ENCODE data around the genes USP22 and DHRS7B.

DNA sequence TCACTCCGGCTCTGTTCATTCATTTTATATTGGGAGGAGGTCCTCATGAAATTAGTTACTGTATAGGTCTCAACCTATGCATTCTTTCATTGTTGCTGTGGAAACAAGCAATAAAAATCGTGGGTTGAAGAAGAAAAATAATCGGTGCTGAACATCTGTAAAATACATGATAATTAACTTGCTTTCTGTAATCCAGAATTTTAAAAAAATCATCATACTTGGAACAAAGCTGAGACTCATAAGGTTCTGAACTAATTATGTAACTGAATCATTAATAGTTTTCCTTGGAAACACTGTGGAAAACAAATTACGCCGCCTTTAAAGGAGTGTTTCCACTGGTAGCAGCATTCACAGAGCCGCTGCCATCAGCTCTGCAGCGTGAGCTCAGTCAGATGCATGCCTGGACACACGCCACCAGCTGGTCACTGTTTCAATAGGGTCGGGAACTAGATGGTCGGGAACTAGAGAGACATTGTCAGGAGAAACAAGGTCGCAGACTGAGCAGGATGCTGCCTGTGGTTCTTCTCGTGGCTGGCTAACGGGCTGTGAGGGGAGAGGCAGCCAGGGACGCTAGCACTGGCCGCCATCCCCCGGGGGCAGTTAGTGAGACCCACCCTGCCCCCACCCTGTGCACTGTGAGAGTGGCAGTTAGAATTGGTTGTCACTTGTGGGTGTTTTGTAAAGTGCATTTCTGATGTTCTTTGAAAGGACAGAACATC lies 86.1 kb downstream of the SPECC1 start:
- PRO-cap = no peak

GRCh38 chr17:20301131-20301461 lies 166.2 kb downstream of the LGALS9B start:
- PRO-cap = no peak

DNA sequence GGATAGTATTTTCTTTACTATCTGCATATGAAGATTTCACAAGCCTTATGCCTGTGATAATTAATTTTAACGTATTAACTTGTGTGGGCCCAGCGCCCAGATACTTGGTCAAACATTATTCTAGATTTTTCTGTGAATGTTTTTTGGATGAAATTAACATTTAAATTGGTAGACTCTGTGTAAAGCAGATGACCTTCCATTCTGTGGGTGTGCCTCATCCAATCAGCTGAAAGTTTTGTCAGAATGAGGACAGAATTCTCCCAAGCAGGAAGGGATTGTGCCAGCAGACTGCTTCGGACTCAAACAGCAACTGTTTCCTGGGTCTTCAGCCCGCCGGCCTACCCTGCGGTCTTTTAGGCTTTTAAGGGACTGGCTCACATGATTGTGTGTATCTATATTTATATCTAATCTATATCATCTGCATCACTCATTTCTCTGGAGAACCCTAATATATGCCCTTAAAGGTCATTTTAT lies 115.3 kb downstream of the USP22 start:
- PRO-cap = no peak

DNA sequence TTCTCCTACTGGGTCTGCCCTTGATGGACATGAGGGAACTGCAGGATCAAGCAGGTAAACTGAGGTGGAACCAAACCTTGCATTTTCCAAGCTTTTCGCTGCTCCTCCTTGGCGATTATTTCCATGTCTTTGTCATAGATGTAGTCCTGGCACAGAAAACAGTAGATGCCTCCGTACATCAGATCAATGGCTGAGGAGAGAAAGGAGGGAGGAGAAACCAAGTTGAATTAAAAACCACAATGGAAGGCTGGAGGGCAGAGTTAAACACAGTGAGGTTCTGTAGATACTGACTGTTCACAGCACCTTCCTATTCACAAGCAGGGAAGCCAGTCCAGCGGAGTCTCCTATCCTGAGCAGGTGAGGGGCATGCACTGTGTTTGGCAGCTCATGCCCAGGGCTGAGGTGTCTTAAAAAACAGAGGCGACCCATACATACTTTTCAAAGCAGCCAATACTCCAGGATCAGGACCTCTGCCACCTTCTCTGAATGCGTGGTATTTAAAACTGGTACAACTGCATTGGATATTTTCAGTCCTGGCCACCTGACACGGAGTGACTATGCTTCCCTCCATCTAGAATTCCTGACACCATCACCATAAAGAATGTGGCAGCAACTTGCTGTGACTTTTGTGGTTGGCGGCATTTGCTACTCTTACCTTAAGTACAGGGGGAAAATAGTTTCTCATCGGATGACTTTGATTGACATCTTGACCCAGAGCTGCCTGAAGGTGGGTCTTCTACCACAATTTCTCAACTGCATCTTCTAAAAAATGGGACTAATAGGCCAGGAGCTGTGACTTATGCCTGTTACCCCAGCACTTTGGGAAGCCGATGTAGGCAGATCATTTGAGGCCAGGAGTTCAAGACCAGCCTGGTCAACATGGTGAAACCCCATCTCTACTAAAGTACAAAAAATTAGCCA lies 21.5 kb downstream of the USP22 start:
- PRO-cap = no peak

DNA sequence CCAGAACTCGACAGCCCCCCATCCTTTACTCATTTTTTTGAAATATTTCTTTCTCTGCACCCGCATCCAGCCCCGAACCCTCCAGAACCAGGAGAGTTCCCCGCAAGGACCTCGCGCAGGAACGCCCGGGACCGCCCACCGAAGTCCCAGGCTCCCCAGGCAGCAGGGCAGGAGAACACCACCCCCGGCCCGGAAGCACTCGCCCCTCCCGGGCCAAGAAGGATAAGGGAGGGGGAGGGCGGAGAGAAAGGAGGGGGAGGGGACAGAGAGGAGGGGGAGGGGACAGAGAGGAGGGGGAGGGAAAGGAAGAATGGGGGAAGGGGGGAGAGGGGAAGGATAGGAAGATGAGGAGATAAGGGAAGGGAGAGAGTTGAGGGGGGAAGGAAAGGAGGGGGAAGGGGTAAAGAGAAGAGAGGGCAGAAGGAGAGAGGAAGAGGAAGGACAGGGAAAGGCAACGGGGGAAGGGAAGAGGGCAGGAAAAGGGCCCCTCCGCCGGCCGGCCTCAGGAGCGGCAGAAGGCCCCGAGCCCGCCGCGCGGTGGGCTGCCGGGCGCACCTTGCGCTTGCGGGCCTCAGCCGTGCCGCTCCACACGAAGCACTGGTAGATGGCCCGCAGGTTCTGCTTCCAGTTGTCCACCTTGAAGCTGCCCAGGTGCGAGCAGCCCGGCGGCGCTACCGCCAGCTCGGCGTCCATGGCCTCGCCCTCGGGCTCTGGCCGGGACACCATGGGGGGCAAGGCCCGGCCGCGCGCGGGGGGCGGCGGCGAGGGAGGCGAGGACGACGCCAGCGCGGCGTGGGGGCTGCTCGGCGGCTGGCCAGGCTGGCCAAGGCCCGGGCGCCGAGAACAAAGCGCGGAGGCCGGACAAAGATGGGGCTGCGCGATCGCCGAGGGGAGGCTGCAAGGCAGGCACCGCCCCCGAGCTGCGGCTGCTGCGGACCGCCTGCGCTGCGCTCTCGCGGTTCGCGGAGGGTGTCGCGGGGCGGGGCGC lies at the start of gene USP22:
Gene USP22, minus strand, starts transcription at position 902 of the 988 bp plus-strand sequence.
- PRO-cap = bidirectional peak, plus-strand start at position 409 of the sequence, minus-strand start at position 140 of the sequence; bidirectional peak, plus-strand start outside the sequence, minus-strand start at position 869 of the sequence

DNA sequence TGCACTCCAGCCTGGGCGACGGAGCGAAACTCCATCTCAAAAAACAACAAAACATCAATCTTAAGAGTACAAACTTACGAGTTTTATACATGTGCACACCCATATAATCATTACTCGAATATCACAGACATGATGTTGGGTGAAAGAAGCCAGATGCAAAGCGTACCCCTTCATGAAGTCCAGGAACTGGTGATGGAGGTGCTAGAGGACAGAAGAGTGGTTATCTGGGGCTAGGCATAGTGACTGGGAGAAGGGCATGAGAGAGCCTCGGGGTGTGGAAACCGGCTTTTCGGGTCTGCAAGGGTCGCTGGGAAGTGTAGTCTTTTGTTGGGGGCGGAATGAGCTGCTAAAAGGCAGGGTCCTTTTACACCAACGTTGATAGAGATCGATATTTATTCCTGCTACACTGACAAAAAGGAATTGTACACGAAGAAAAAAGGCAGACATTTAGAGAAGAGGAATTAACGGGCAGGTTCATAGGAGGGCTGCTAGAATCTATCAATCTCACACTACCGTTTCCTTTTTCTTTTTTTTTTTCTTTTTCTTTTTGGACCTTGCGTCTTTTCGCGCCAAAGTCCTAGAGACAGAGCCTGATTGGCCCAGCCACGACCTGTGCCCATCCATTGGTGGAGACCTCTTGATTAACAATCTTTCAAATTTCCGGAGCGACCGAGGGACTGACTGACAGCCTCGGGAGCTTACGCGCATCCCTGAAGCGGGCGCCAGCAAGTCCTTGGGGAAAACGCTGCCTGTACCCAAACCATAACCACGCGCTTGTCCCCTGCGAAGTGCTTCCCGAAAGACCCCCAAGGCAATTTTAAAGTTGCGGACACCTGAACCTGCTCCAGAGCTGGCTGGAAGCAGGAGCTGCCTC lies 27.7 kb upstream of the DHRS7B start:
- PRO-cap = unidirectional peak, minus-strand start at position 241 of the sequence; unidirectional peak, plus-strand start at position 655 of the sequence

- PRO-cap = bidirectional peak, plus-strand start at chr17:21126994, minus-strand start at chr17:21126880; bidirectional peak, plus-strand start at chr17:21127261, minus-strand start at chr17:21127219; bidirectional peak, plus-strand start at chr17:21127465, minus-strand start at chr17:21127425; unidirectional peak, minus-strand start at chr17:21127506
These were observed at the start of gene DHRS7B for GRCh38 chr17:21126481-21127965. Gene DHRS7B, plus strand, starts transcription at chr17:21126964.

DNA sequence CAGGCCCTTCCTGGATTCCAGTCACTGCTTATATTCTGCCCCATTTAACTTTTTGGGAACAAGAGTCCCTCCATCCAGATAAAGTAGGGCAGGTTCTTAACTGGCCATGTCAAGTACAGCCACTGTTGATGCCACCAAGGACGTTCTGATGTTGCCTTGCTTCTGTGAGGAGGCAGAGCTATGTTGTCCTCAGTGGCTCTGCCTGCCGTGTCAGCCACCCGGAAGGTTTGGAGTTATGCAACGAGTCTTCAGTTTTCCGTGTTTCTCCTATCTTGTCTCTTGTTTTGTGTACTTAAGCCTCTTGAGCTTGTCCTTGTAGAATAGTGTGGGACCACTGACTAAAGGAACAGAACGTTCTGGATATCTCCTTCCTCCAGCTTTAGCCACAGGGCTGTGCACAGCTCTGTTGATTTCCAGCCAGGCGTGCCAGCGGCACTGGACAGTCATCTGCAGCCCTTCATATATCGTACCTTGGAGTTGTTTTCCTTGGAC lies 39.9 kb downstream of the TMEM11 start:
- PRO-cap = no peak

DNA sequence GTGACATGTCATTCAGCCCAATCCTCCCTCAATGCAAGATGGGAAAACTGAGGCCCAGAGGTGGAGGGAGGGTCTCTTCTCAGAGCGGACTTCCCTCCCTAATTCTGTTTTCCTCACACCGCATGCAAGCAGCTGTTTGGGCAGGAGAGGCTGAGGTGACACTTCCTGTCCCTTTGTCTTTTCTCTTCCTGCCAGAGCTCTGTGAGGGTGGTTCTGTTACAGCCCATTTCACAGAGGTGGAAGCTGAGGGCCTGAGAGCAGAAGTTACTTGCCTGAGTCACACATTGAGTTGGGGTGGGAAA lies 14.9 kb upstream of the NATD1 start:
- PRO-cap = no peak

DNA sequence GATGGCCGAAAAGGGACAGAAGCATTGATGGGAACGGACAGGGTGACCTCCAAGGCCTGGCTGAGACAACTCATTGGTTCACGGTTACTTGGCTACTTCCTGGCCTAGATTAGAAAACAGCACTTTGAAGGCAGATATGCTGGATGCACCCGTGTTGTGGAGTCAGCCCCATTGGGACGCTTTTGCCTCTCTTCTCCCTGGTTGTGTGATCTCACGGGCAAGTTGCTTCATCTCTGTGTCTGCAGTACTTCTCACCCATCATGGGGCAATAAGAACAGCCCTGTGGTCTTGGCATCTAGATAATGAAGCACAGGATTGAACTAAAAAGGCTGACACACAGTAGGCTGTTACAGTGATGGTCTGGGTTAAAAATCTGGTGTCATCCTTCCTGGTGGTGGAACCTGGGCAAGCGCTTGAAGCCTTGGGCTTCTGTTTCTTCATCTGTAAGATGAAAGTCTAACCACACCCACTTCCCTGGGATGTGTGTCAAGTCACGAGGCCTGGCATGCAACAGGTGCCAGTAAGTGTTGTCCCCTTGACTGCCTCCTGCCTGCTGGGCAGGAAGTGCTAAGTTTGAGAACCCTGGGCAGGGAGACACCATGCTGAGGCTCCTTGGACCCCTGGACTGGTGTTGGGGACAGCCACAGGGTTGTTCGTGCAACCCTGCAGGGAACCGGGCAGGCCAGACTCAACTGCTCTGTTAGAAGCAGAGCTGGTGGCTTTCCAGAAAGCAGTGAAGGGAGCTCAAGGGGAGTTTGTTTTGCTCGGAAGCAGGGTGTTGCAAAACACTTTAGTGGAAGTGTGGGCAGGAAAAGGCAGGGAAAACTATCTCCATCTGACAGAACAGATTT lies 6.0 kb upstream of the MAP2K3 start:
- PRO-cap = no peak

GRCh38 chr17:21282408-21282557 lies 2.2 kb upstream of the MAP2K3 start:
- PRO-cap = no peak

- PRO-cap = no peak
These were observed 12.1 kb downstream of the MAP2K3 start for GRCh38 chr17:21296593-21297102.

GRCh38 chr17:21370291-21371010 lies 5.7 kb upstream of the KCNJ12 start:
- PRO-cap = no peak

GRCh38 chr17:21377972-21378435 lies 1.8 kb downstream of the KCNJ12 start:
- PRO-cap = no peak

DNA sequence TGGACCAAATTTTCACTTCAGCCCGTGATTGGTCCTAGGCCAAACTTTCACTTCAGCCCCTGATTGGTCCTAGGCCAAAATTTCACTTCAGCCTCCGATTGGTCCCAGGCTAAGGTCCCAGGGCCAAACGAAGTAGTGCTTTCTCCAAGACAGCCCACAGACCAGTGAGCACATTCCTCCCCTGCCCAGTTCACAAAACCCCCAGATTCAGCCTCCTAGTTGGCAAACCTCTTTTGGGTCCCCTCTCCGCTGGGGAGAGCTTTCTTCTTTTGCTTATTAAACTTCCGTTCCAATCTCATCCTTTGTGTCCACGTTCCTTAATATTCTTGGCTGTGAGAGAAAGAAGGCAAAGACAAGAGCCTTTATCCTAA lies 631.0 kb downstream of the KCNJ18 start:
- PRO-cap = no peak

GRCh38 chr17:27244466-27245833 lies 49.0 kb upstream of the WSB1 start:
- PRO-cap = no peak

DNA sequence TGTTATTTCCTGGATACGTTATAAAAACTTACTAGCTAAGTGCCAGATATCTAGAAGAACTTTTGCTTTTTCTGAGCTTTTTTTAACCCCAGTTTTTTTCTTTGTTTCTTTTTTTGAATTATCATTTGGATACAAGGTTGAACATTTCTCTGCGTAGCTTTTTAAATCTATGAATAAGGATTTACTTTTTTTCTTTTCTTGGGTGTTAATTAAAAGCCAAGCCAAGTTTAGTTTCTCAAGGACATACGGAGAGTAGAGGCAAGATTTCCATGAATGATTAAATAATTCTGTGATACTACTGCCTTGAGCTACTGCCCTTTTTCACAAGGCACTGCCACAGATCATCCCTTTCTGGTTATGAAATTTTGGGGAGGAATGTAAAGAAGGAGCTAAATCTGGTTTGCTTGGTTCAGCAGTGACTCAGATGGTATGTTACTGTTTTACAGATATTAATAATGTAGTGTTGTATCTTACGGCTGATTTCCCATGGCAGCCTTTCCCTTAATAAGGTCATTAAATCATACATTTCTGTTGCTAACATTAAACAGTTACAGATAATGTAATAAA lies 2.4 kb downstream of the WSB1 start:
- PRO-cap = unidirectional peak, minus-strand start at position 359 of the sequence

DNA sequence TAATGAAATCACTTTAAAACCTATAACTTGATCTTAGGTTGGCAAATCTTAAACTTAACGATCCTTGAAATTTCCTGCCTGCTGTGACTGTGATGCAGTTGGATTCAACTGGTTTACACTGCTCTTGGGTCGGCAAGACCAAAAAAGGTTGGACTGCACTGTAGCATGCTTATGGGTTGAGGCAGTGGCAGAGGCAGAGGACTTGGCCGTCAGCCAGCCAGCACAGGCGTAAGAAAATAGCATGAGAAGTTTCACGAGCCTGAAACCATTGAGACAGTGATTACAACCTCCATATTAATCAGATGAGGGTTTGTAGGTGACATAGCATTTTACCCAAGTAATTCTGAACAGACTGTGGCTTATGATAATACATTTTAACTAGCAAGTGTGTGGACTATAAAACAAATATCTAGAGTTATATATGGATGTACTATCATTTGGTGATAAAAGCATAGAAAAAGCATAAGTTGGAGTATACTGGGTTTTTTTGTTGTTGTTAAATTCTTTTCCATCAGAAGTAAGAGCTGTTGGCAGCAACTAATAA lies 21.5 kb downstream of the WSB1 start:
- PRO-cap = no peak

- PRO-cap = no peak
These were observed 50.4 kb downstream of the WSB1 start for GRCh38 chr17:27344184-27344928.

DNA sequence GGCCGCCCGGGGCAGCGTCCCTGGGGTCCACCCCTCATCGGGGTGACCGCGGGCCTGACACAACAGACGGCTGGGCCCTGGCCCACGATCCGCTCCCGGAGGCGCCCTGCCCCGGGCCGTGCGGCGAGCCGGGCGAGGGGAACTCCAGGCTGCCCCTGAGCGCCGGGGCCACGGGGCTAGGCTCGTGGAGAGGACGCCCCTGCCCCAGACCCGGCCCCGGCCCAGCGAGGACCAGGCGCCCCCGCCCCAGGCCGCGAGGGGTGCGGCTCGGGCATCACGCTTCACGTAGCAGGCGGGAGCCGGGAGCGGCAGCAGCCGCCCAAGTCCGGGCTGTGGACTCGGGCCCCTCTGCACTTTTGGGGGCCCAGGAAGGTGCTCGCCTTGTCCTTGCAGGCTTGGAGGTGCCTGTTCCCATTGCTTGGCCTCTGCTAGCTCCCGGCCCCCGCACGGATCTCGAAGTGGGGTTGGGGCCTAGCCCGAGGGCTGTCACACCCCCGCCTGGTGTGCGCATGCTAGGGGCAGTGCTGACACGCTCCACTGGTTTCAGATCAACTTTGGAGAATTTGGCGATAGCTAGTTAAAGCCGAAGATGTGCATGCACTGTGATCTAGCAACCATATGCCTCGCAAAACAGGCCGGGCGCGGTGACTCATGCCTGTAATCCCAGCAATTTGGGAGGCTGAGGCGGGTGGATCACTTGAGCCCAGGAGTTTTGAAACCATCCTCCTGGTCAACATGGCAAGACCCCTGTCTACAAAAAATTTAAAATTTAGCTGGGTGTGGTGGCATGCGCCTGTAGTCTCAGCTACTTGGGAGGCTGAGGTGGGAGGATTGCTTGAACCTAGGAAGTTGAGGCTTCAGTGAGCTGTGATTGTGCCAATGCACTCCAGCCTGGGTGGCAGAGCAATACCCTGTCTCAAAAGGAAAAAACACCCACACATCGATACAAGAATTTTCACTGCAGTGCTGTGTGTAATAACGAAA lies 55.7 kb downstream of the WSB1 start:
- PRO-cap = no peak

Measured in Calu3 (cell line).